ENCODE data around the genes KLF1 and CALR.

DNA sequence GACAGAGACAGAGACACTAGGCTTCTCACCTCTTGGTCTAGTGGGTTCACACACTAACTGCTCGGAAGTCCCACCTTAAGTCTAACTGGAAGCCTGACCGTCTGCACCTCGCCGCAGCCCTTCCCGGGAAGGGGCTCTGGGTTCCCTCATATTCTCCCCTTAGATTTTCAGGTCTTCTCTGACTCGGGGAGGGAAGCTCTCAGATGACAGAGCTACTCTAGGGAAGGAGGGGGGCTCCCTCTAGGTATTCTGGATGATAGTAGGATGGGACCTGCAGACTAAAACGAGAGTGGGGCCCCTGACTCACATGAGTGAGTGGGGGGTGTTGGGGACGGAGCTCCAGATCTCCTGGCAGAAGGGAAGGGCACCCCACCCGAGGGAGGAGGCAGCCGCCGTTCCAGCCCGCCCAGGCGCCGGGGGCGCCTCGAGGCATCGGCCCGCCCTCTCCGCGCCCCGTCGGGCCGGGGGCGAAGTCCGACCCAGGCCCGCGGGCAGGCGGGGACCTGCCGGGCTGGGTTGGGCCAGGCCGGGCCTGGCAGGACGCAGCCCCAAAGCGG, 2.0 kb upstream of the JUNB start:
- RRBS = 2% methylated on average over 19 of the region's 32 CpGs

DNA sequence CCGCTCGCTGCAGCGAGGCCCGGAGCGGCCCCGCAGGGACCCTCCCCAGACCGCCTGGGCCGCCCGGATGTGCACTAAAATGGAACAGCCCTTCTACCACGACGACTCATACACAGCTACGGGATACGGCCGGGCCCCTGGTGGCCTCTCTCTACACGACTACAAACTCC, 304 bp downstream of the JUNB start:
- RRBS = under 1% methylated on average over 15 of the region's 15 CpGs

- RRBS = no CpG with 5 or more reads among the region's 39 CpGs
Observed at GRCh38 chr19:12840233-12841052, 2.1 kb downstream of the MAST1 start.

DNA sequence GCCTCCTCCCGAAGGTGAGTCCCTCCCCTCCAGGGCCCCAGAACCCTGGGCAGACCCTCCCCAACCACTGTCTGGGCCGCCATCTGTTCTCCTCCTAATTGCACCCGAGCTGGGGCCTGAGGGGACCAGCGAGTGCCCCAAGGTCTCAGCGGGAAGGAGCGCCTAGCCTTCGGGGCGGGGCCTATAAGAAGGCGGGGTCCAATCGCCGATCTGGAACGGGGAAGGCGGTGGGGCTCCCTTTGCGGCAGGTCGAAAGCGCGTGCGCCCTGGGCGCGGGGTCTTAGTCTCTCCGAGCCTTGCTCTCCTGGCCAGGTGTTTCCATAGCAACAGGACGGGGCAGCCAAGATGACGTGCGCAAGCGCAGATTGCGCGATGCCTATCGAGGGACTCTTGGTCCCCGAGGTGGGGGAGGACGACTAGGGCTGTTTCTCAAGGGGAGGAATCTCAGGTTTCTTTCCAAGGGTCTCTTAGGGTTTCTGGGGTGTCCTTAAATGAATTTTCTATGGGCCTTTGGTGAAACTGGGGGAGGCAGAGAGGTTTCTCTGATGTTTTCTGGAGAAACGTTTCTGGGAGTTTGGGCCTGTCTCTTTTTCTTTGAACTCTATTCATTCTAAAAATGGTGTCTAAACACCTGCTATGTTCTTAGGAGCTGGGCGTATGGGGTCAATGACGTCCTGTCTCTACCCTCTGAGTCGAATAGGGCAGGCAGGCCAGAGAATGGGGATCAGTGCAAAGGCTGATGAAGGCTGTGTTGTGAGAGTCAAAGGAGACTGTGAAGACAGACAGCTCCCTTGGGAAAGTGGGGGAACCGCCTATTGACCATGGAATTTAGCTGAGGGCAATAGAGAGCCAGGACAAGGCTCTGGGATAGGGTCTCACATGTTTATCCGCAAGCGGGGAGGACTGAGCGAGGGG, 3.0 kb downstream of the MAST1 start:
- RRBS = no CpG with 5 or more reads among the region's 38 CpGs

GRCh38 chr19:12886958-12887388, at the start of gene KLF1:
TSS of gene KLF1 (minus strand) at chr19:12887201.
- RRBS = no CpG with 5 or more reads among the region's 10 CpGs

DNA sequence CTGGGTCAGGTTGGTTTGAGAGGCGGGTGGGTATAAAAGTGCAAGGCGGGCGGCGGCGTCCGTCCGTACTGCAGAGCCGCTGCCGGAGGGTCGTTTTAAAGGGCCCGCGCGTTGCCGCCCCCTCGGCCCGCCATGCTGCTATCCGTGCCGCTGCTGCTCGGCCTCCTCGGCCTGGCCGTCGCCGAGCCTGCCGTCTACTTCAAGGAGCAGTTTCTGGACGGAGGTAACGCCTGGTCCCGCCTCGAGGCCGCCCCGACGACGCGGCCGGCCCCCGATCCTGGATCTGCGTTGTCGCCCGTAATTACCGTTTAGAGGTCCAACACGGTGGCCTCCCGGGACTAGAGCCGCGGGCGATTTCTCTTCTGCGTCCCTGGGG, at the start of gene CALR:
Gene CALR (plus strand): TSS at position 62 of the 376 bp plus-strand sequence.
- RRBS = 1% methylated on average over 8 of the region's 45 CpGs

- RRBS = no CpG with 5 or more reads among the region's 14 CpGs
Observed at GRCh38 chr19:12946779-12947699, 1.4 kb downstream of the RAD23A start.

DNA sequence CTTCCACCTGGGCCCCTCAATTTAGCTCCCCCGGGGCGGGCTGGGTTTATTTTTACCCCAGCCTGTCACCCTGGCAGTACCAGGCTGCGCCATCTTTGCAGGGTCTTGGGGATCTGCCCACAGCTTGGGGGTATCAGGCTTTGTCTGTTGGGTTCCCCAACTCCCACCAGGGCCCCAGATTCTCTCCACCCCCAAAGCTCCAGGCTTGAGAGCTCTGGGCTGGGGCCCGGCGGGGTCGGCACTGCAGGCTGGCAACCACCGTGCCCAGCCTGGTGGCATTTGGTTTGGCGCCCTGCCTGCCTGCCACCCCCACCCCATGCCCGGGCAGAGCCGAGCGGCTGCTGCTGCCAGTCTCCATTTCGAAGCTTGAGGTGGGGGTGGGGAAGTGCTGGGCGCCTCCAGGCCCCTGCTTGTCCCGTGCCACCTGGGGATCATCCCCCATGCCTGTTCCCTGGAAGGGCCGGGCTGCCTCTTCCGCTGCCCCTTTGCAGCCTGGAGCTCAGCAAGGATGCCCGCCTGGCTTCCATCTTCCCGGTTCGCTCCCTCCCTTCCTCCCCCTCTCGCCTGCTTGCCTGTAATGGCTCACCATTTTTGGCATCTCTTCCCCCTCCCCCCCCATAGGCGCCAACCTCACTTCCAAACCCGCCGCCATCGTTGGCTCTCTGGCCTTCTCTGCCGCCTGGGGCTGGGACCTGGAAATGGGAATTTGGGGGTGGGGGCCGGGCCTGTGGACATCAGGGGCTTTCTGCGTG, 11.5 kb downstream of the NFIX start:
- RRBS = 66% methylated on average over 4 of the region's 27 CpGs

- RRBS = no CpG with 5 or more reads among the region's 2 CpGs
Observed at GRCh38 chr19:13009418-13009729, 14.1 kb downstream of the NFIX start.

DNA sequence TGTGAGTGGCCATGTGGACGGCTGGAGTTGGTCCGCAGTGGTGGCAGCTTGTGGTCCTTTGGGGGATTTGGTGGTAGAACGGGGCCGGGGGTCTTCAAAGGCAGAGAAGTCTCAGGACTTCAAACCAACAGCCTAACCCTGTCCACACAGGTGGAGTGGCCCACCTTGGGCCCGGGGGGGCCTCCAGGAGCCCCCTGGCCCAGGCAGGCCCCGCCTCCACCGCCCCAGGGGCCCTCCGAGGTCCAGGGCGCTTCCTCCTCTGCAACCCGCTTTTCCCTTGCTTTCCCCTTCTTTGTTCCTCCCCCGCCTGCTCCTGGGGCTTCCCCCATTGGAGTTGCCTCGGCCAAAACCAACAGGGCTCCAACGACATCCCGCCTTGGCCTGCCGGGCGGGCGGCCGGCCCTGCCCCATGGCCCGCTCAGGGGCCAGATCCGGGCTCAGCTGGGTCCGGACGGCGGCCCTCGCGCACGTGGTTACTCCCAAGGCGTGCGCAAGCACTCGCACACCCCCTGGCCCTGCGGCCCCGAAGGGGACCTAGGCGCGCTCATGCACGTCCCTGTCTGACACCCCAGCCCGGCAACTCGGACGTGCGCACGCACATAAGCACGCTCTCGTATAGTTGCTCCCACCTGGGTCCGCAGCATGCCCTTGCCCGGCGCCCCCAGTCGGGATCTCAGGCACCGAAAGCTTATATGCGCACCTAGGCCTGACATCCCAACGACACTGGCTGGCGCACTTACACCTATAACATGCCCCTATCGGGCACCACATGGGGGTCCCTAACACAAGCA, 14.7 kb downstream of the NFIX start:
- RRBS = 41% methylated on average over 12 of the region's 50 CpGs

DNA sequence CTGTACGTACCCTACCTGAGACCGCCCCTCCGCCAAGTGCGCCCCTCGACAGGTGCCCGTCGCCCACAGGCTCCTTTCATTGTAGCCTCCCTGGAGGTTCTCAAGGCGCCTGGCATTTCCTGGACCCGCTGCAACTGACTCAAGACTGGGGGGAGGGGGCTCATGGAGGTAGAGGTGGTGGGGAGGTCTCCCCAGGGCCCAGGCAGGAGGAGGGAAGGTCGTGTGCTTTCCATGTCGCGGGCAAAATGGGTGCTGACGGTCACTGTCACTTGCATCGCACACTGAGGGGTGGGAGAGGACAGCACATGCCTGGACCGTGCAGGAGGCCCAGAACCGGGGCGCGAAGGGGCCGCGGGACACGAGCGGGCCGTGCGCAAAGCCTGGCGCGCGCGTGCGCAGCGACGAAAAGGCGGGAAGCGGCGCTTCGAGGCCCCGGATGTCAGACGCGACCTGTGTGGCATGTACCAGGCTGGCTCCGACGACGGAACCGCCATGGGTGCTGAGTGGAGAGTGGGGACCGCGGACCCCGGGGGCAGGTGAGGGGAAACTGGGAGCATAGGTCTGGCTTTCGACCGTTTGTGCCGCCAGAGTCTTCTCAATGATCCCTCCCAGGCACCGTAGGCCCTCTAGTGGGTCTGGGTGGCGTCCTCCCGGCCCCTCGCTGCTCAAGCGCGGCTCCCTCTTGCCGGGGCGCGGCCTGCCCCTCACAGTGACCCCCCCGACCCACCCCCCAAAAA, 16.6 kb downstream of the NFIX start:
- RRBS = 56% methylated on average over 6 of the region's 58 CpGs

- RRBS = no CpG with 5 or more reads among the region's 7 CpGs
Observed at GRCh38 chr19:13014548-13015006, 19.3 kb downstream of the NFIX start.

DNA sequence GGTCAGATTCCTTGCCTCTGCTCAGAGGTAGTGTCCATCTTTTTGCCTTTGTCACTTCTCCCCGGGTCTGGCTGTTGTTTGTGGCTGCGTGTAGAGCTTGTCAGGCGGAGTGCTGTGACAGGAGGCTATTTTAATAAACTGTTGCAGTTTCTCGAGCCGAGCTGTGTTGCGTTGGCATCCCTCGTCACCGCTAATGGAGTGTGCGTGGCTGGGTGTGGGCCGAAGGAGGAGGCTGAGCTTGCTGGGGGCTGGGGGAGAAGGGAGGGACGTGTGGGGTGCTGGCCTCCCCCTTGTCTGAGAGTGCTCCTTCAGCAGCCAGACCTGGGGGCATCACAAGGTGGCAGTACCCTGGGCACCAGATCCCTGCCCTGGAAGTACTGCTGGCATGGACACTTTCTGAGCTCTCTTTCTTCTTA, 26.8 kb downstream of the NFIX start:
- RRBS = no CpG with 5 or more reads among the region's 11 CpGs

DNA sequence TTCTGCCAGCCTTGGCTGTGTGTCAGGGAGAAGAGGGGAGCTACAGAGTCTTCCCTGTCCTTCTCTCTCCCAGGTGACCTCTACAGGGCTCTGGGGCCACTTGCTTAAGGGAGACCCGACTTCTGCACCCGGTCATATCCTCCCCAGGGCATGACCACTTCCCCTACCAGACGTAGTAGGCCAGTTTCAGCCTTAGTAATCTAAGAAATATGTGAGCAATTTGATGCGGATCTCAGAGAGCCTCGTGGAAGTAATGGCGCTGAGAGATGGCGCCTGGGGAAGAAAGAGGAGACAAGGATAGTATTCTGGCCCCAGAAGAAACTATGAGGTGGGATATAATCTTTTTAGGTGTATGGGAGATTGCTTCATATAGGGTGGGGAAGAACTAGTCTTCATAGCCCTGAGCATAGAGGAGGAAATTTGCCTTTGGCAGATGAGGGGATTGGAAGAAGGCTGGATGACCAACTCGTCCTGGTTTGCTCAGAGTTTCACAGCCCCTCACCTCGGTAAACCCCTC, 42.0 kb downstream of the NFIX start:
- RRBS = no CpG with 5 or more reads among the region's 9 CpGs

DNA sequence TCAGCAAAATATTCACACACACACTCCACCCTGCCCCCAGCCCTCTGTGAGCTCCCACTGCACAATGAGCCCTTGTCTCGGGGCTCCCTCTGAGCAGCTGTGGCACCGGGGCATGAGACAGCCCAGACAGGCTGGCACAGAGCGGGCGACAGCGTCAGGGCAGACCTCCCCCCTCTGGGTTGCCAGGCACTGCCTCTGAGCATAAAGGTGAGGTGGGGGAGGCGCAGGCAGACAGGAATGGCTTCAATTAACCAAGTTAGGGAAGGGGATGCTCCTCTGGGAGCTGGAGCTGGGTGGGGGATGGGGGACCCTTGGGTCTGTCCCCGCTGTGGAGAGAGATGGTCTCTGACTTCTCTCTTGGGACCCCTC, 30.4 kb downstream of the LYL1 start:
- RRBS = no CpG with 5 or more reads among the region's 7 CpGs

DNA sequence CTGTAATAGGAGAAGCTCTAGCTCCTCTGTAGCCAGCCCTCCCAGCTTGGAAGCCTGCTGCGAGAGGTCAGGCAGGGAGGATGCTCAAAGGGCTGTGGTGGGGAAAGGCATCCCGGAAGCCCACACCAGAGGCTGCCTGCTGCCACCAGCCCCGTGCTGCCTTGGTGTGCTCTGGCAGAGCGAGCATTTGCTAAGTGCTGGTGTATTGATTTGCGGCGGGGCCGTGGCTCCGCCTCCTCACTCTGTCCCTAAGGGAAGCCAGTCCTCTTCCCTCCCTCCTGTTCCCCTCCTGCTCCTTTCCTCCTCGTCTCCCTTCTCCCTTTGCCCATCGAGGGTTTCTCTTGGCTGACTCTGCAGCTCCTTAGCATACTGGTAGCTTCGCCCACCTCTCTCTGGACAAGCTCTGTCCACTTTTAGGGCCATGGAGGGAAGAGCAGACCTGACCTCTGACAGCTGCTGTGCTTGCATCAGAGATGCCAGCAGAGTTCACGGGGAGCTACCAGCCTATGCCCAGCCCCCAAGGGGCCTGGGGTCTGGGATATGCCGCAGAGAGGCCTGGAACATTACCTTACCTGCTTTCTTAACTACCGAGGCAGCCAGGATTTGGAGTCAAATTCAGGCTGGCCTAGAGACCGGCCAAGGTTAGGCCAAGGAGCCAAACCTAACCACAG, 19.8 kb downstream of the LYL1 start:
- RRBS = no CpG with 5 or more reads among the region's 15 CpGs

- RRBS = no CpG with 5 or more reads among the region's 32 CpGs
Observed at GRCh38 chr19:13095296-13096077, 7.2 kb downstream of the LYL1 start.

GRCh38 chr19:13096078-13096772, 6.4 kb downstream of the LYL1 start:
- RRBS = 70% methylated on average over 5 of the region's 32 CpGs

DNA sequence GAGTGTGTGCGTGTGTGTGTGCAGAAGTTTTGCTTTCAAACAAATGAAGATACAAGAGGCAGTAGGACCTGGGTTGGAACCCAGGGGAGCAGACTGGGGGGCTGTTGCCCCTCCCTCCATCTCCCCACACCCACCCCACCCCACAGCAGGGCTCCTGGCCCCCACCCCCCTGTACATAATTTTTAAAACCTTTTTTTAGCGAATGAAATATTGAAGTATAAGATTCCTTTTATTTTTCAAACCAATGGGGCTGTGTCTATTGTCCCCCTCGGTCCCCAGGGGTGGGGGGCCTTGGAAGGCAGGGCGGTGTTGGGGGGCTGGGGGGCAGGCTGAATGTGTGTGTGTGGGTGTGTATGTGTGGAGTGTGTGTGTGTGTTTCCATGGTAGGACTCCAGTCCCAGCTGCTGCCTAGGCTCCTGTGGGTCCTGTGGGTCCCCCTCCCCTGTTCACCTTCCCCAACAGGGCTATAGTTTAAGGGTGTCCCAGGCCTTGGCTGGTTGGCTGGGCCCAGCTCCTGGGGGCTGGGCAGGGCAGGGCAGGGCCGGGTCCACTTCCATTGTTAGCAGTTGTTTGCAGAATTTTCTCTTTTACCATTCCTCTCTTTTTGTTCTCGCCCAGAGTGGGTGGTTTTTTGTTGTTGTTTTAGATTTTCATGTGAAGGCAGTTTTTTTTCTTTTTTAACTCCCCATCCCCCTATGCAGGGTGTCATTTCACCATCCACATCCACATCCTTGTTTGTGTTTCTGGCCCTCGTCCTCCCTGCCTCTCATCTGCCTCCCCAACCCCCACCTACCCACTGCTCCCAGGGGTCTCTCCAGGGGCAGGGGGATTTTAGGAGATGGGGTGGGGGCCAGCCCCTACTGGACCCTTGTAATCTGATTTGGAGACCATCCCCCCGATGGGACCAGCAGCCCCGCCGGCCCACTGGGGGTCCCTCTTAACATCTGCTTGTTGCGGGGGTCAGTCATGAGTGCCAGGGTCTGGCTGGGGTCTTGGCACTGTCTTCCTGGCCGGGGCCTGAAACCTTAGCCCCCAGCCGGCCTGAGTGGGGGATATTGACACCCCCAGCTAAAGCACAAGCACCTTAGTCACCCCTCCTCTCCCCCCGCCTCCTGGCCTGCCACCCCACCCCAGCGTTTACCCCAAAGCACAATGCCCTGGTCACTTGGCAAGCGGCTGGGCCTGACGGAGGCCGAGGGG, 10.6 kb downstream of the STX10 start:
- RRBS = no CpG with 5 or more reads among the region's 18 CpGs

DNA sequence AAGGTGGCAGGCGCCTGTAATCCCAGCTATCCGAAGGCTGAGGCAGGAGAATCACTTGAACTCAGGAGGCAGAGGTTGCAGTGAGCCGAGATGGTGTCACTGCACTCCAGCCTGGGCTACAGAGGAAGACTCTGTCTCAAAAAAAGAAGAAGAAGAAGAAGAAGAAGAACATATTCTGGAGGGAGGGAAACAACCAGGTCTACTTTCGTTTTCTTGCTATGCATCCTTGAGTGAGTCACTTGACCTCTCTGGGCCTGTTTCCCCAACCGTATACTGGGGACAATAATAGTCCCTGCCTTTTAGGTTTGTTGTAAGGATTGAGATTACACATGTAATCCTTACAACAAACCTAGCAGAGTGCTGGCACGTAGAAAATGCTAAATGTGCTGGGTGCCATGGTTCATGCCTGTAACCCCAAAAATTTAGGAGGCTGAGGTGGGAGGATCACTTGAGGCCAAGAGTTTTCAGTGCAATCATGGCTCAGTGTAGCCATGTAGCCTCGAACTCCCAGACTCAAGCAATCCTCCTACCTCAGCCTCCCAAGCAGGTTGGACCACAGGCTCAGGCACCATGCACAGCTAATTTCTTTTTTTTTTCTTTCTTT, 6.7 kb downstream of the IER2 start:
- RRBS = no CpG with 5 or more reads among the region's 7 CpGs

All from cardiac fibroblast (primary cell).